Foreskin keratinocyte (primary cell): ENCODE results near the genes WAPL and MINPP1.

DNA sequence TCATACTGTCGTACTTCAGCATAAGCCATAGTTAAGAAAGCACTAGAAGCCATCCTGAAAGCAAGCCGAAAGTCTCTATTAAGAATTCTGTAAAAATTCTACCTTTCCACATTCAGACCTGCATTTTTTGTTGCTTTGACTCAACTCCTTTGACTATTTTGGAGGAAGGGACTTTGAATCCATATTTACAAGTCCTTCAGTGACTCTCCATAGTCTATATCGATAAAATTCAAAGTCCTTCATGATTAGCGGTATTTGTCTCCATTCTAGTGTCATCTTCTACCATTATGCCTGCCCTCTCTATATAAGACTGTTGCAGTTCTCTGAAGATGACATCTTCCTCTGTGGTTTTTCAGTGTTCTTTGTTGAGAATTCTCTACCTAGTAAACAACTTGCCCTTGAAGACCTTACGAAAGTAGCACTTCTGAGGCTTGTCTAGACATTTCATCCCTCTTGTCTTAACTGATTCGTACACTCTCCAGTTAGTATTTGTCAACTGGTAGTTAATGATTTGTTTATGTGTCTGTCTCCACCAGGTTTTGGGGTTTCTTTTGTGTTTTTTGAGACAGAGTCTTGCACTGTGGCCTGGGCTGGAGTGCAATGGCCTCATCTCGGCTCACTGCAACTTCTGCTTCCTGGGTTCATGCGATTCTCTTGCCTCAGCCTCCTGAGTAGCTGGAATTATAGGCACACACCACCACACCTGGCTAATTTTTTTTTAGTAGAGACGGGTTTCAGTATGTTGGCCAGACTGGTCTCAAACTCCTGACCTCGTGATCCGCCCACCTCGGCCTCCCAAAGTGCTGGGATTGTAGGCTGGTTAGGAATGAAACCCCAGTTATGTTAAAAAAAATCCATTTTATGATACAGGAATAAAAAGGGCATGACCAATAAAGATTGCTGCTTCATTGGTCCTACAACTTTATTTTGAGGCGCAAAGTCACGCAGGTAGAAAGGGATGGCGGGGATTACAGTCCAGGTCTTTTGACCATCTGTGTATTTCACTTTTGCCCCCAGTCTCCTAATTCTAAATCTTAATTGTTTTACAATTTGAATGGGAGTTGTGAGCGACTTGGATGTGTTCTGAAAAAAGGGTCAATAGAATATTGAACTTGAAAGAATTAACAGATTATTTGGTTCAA is 2.0 kb downstream of the CCSER2 start:
- RAMPAGE, total RNA: no peak

GRCh38 chr10:84415886-84416142 is 87.4 kb downstream of the CCSER2 start:
- RAMPAGE, total RNA: no peak

- RAMPAGE, total RNA: no peak
Measured at GRCh38 chr10:84451808-84452345, 123.5 kb downstream of the CCSER2 start.

DNA sequence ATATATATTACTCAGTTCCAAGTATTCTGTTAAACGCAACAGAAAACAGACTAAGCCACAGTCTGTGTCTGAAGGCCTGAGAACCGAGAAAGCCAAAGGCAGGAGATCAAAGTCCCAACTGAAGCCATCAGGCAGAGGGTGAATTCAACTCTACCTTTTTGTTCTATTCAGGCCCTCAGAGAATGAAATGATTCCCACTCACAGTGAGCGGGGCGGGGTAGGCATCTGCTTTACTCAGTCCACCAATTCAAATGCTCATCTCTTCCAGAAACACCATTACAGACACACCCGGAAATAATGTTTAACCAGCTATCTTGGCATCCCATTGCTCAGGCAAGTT is 1002.6 kb downstream of the GRID1 start:
- RAMPAGE, total RNA: no peak

DNA sequence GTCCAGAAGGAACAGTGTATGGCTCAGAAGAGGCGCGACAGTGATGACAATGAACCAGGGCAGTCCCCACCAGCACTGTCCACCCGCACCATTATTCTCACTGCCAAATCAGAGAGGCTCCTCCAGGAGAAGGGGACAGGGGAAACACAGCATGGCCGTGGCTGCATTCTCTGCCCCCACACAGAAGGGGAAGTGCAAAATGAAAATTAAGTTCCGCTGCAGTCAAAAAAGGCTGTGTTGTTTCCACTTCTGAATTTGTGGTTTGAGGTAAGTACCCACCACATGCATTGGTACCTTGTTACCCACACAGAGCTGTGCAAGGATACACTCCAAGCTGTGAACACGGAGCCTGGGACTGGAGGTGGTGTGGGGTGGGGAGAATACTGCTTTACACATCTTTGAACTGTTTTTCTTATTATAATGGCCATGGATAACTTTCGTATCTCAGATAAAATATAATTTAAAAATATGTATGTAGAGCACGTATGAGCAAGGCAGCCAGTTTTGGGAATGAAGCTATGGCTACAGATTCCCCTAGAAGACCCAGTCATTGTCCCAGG is 419.5 kb downstream of the GRID1 start:
- RAMPAGE, total RNA: no peak

DNA sequence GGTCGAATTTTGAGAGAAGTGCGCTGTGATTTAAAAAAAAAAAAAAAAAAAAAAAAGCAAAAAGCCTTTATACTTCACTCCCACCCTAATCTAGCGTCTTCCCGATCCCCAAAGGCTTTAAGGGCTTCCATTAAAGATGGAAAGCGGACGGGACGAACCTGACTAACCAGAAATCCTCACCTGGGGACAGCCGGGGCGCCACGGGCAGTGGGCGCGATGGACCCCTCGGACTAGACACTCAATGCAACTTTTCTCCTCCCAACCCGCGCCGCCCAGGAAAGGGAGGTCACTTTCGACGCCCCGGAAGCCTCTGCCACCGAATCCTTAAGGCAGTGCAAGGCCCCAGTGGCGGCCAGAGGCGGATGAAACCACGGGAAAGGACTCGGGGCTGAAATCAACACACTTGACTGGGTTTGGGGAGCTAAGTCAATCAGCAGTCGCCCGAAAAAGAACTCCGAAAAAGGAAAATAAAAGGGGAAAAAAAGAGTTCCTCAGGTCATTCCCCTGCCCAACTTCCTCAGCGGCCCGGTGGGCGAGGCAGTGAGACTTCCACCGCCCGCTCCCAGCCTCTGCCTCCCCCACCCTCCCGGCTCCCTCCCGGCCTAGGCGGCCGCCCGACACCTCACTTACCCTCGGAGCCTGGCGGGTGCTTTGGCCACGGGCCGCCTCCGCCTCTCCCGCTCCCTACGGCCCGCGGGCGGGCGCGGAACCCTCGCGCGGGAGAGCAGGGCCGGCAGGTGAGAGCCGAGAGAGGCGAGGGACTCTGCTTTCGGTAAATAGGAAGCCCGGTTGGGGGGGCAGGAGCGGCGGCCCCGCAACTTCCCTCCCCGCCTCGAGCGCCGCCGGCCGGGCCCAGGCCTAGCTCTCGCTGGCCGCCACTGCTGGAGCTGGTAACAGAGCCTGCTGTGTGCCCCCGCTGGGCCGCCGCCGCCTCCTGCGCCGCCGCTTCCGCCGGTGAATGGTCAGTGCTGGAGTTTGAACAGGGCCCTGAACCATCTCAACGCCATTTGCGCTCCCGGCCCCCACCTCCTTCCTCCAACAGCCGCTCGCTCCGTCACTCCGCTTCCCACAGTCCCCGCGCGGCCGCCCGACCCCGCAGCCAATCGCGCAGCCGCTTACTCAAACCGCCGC is at the start of gene WAPL:
Gene WAPL, minus strand, starts transcription at position 1,058 of the 1,131 bp plus-strand sequence.
- RAMPAGE, total RNA: no peak

- RAMPAGE, total RNA: no peak
Measured at GRCh38 chr10:86599696-86600162, 54.6 kb upstream of the OPN4 start.

GRCh38 chr10:86669941-86671191 is 2.1 kb downstream of the LDB3 start:
- RAMPAGE, total RNA: no peak

DNA sequence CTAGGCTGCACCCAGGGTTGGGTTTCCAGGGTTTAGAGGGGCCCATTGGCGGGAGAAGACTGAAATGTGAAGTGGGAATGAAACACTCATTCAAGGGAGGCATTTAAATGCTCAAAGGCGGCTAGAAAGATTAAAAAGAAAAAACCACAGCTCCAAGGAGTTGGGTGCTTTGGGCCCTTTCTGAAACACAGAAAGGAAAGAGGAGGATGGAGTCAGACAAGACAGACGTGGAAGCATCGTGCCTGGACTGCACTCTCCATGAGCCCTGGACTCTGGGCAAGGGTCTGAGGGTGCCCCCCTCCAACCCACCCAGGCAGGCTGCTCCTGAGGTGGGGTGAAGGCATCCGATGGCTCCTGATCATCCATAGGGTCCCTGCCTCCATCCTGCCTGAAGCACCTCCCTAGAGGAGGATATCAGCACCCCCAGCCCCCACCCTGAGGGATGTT is 6.3 kb downstream of the LDB3 start:
- RAMPAGE, total RNA: no peak

DNA sequence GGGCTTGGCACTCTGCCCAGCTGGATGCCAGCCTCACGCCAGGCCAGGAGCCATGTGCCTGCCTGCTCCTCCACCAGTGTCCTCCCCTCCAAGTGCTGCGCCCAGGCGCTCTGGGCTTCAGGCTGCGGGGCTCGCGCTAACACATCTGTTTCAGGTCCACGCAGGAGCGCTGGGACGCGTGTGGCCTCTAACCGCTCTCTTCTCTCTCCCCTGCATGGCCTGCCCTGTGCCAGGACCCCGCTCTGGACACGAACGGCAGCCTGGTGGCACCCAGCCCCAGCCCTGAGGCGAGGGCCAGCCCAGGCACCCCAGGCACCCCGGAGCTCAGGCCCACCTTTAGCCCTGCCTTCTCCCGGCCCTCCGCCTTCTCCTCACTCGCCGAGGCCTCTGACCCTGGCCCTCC is 12.9 kb downstream of the LDB3 start:
- RAMPAGE, total RNA: no peak

- RAMPAGE, total RNA: no peak
Measured at GRCh38 chr10:86769185-86770206, 13.1 kb downstream of the BMPR1A start.

- RAMPAGE, total RNA: no peak
Measured at GRCh38 chr10:86782471-86783752, 26.5 kb downstream of the BMPR1A start.

DNA sequence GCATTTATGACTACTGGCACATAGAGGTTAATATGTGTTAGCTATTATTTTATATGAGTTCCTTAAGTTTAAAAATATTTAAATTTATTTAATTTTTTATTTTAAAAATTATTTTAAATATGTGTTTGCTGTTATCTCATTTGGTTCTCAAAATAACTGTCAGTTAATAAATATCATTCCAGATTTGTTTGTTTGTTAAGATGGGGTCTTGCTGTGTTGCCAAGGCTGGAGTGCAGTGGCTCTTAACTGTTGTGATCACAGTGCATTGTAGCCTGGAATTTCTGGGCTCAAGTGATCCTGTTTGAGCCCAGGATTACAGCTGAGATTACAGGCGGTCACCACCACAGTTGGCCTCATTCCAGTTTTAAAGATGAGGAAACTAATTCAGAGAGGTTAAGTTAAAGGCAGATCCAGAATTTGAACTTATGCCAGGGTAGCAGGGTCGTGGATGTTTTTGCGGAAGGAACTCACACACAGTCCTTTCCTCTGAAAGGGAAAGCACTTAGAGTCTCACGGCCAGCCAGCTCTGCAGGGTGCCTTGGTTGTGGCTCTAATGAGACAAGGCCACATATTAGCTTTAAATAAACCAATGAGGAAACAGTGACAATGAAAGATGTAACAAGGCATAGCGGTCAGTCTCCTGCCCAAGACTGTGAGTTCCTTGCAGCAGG is 84.7 kb downstream of the MMRN2 start:
- RAMPAGE, total RNA: no peak

DNA sequence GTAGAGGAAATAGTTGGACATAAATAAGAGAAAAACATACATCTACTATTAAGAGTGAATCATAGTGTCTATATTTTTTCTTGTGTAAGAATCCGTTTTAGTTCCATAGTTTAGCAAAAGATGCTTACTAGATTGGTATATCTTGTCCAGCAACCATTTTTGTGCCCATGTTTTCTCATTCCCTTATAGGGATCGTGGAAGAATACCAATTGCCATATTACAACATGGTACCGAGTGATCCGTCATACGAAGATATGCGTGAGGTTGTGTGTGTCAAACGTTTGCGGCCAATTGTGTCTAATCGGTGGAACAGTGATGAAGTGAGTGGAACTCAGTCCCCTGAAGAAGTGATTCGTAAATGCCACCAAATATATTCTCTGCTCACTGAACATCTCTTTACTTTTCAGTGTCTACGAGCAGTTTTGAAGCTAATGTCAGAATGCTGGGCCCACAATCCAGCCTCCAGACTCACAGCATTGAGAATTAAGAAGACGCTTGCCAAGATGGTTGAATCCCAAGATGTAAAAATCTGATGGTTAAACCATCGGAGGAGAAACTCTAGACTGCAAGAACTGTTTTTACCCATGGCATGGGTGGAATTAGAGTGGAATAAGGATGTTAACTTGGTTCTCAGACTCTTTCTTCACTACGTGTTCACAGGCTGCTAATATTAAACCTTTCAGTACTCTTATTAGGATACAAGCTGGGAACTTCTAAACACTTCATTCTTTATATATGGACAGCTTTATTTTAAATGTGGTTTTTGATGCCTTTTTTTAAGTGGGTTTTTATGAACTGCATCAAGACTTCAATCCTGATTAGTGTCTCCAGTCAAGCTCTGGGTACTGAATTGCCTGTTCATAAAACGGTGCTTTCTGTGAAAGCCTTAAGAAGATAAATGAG is 34.0 kb downstream of the MMRN2 start:
- RAMPAGE, total RNA: no peak

- RAMPAGE, total RNA: no peak
Measured at GRCh38 chr10:86942247-86943024, 15.0 kb downstream of the MMRN2 start.

GRCh38 chr10:87081454-87081902 is 13.2 kb downstream of the GLUD1 start:
- RAMPAGE, total RNA: no peak

DNA sequence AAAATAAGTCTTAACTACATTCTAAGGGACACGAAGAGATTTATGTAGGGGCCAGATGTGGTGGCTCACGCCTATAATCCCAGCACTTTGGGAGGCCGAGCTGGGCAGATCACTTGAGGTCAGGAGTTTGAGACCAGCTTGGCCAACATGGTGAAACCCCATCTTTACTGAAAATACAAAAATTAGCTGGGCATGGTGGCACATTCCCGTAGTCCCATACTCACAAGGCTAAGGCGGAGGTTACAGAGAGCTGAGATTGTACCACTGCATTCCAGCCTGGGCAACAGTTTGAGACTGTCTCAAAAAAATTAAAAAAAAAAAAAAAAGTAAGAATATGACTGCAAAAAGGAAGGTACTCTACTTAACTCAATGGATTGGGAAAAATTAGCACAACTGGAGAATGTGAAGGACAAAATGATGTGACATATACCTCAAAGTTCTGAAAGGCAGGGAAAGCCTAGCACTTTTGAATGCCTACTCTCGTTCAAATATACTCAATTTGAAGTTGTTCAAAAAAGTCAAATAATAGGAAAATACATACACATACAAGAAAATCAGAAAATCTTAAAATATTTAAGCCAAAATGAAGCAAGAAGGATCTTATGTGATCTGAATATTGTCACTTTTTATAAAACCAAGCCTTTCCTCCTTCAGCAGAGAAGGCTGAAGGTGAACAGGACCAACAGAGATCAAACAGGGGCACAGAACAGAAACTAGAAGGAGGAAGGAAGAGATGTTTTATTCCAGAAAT is 11.6 kb downstream of the GLUD1 start:
- RAMPAGE, total RNA: no peak

GRCh38 chr10:87341610-87342054 is 15.9 kb upstream of the NUTM2D start:
- RAMPAGE, total RNA: no peak

DNA sequence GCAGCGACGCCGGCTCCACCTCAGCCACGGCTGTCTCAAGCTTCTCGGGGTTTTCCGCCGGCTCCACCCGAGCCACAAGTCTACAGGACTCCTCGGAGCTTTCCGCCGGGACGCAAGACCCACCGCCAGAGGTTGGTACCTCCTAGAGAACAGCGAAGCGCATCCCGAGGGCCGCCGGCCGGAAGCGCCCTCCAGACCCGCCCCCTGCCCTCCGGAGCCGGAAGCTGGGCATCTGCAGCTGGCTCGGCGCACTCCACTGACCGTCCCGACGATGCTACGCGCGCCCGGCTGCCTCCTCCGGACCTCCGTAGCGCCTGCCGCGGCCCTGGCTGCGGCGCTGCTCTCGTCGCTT is at the start of gene MINPP1:
Gene MINPP1, plus strand, starts transcription at position 249 of the 352 bp plus-strand sequence.
- RAMPAGE, total RNA: start-site peak on the plus strand centred at position 238 of the sequence, 56 bp wide, 10 and 22 reads in 2 replicates

DNA sequence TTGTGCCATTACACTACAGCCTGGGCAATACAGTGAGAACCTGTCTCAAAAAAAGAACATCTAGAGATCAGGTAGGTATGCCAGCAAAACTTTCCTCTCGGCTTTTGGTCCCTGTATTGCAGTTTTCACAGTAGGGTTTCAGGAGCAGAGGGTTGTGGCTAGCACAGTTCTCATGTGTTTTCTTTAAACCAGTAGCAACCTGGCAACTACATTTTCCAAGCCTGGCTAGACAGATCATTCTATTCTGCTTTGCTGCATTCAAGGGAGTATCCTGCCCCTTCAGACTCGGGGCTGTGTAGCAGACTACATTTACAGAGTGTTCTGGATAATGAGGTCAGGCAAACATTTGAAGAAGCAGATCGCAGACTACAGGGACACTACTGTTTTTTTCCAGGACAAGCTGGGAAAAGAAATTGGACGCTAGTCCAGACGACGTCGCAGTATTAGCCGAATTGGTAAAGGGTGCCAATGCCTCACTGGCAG is 61.1 kb upstream of the PAPSS2 start:
- RAMPAGE, total RNA: no peak